ENCODE data around the genes MTFR1L and CRYBG2.

- PRO-cap = bidirectional peak, plus-strand start at chr1:25820049, minus-strand start at chr1:25819881; bidirectional peak, plus-strand start at chr1:25820219, minus-strand start at chr1:25820238; unidirectional peak, minus-strand start at chr1:25820392
- RAMPAGE, long total RNA = start-site peak on the plus strand at chr1:25819929-25820013, 238 and 73 reads in 2 replicates
Measured at GRCh38 chr1:25819493-25820524, at the start of gene MTFR1L. MTFR1L (plus strand) TSS chr1:25819954.

GRCh38 chr1:25820525-25821442 is 1.0 kb downstream of the MTFR1L start:
- PRO-cap = no peak
- RAMPAGE, long total RNA = no peak

- PRO-cap = no peak
- RAMPAGE, long total RNA = no peak
Measured at GRCh38 chr1:25858345-25858923, 823 bp downstream of the AUNIP start.

DNA sequence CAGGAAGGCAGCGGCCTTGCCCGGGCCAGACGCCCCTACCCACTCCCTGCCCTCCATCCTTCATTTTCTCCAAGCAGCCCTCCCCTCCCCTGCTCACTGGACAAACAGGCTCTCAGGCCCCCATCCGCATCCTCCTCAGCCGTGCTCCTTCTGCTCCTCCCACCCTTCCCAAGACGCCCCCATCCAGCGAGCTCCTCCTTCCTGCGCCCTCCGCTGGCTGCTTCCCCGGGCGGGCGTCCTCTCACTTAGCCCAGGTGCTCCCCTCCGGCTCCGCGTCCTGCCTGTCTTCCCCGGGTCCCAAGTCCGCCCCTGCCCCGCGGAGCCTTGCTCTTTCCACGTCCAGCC is 478 bp downstream of the PAQR7 start:
- PRO-cap = bidirectional peak, plus-strand start at position 244 of the sequence, minus-strand start at position 152 of the sequence
- RAMPAGE, long total RNA = no peak

DNA sequence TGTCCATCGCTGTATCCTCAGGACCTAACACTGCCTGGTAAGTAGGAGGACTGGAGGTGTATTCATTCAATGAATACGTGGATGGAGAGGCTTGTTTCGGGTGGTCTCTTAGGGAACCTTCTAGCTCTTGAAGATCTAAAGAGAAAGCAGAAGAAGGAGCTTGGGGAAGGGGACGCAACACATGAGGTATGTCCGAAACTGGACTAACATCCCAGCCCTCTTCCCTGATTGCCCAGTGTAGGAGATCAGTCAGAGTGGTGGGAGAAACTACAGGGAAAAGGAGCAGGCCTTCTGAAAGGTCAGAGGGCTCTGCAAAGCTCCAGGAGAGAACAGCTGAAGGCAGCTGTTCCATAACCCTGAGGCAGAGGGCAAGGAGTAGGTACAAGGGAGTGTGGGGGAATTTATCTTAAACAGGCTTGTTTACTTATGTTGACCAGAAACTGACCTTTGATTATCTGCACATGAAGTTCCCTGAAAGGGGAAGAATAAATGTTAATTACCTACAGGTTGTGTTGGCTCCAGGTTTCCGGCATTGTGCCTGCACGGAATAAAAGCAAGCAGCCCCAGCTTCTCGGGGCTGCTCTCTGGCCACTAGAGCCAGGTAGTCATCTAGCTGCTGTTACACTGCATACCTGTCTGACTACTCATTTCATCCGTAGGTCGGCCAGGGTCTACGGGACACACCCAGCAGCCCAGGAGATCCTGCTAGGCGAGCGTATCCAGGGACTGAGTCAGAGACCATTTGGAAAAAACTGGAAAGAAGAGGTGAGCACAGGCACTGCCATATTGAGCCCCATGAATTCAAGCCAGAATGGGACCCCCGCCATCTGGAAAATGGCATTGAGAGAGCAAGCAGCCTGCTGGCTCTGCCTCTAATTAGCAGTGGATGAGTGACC is 14.8 kb upstream of the PAQR7 start:
- PRO-cap = no peak
- RAMPAGE, long total RNA = no peak

DNA sequence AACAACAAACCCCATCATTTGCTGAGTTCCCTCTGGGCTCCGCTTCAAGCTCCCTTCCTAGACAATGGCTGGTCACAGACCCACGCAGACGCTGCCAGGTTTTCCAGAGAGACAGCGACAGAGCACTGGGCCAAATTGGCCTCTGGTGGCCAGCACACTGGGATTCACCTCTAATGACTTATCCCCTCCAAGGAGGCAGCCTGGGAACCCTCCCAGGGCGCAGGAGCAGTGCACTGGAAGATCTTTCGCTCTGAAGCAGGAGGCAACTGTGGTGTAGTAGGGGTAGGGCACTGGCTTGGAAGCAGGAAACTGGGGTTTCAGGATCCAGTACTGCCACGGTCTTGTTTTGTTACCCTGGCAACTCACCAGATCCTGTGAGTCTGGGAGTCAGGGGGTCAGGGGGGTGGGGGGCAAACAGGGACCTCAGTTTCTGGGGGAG is 21.0 kb upstream of the STMN1 start:
- PRO-cap = bidirectional peak, plus-strand start outside the sequence, minus-strand start at position 270 of the sequence
- RAMPAGE, long total RNA = no peak

DNA sequence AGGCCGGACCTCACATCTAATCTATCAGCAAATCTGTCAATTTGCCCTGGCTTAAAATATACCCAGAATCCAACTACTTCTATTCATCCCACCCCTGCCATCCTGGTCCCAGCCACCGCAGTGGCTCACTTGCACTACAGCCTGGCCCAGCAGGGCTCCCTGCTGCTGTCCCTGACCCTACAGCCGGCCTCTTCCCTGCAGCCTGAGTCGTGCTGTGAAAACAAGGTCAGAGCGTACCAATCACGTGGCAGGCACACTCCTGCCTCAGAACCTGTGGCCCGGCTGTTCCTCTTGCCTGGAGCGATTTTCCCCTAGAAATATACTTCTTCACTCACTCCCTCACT is 3.0 kb upstream of the EXTL1 start:
- PRO-cap = no peak
- RAMPAGE, long total RNA = no peak

DNA sequence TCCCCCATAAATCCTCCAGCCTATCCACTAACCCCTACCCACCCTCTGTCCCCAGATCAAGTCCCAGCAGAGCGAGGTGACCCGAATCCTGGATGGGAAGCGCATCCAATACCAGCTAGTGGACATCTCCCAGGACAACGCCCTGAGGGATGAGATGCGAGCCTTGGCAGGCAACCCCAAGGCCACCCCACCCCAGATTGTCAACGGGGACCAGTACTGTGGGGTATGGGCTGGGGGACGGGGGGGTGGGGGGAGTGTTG is 754 bp downstream of the SH3BGRL3 start:
- PRO-cap = no peak
- RAMPAGE, long total RNA = no peak

- PRO-cap = bidirectional peak, plus-strand start at chr1:26336114, minus-strand start at chr1:26336170; bidirectional peak, plus-strand start at chr1:26336895, minus-strand start at chr1:26336390
- RAMPAGE, long total RNA = no peak
Measured at GRCh38 chr1:26335900-26337035, 17.7 kb downstream of the CRYBG2 start.

GRCh38 chr1:26353938-26354600 is at the start of gene CRYBG2:
CRYBG2 (minus strand) TSS chr1:26354130.
- PRO-cap = no peak
- RAMPAGE, long total RNA = no peak

GRCh38 chr1:26468632-26469822 is 3.2 kb upstream of the HMGN2 start:
- PRO-cap = no peak
- RAMPAGE, long total RNA = no peak

DNA sequence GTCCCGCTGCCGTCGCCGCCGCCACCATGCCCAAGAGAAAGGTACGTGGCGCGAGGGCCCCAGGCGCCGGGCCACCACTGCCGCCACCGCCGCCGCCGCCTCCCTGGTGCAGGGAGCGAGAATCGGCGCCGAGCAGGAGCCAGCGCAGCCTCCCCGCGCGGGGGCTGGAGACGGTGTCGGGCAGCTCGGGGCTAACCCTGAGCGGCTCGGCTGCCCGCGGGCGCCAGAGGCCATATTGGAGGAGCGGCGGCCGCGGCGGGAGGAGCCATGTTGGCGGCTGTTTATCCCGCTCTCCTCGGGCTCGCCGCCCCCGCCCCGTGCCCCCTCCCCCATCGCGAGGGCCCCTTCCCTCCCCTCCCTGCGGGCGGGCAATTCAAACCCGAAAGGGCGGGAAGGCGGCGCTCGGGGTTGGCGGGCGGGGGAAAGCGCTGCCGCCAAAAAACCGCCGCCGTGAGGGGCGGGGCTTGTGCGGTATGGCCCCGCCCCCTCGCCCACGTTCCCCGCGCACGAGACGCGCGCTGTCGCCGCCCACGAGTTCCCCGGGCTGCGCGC is 423 bp downstream of the HMGN2 start:
- PRO-cap = bidirectional peak, plus-strand start outside the sequence, minus-strand start at position 285 of the sequence; bidirectional peak, plus-strand start outside the sequence, minus-strand start at position 442 of the sequence
- RAMPAGE, long total RNA = no peak

DNA sequence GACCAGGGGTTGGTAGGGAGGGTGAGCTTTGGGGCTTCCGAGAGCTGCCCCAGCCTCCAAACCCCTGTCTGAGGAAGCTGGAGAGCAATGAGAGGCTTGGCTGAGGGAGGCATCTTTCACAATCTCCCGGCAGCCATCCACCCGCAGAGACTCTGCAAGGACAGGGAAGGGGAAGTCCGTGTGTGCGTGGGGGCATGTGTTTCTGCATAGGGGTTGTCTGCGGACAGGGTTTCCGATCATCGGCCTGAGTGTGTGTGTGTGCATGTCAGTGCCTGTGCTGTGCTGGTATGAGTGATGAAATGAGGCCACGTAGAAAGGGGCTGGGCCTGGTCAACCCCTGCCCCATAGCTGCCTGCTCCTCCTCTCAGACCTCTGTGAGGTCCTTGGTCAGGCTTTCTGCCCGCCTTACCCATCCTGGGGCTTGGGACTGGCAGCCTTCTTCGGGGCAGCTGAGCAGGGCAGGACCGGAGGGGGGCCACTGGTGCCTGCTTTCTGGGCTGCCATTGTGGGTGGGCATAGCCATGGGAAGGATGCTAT is 12.7 kb downstream of the RPS6KA1 start:
- PRO-cap = no peak
- RAMPAGE, long total RNA = no peak

DNA sequence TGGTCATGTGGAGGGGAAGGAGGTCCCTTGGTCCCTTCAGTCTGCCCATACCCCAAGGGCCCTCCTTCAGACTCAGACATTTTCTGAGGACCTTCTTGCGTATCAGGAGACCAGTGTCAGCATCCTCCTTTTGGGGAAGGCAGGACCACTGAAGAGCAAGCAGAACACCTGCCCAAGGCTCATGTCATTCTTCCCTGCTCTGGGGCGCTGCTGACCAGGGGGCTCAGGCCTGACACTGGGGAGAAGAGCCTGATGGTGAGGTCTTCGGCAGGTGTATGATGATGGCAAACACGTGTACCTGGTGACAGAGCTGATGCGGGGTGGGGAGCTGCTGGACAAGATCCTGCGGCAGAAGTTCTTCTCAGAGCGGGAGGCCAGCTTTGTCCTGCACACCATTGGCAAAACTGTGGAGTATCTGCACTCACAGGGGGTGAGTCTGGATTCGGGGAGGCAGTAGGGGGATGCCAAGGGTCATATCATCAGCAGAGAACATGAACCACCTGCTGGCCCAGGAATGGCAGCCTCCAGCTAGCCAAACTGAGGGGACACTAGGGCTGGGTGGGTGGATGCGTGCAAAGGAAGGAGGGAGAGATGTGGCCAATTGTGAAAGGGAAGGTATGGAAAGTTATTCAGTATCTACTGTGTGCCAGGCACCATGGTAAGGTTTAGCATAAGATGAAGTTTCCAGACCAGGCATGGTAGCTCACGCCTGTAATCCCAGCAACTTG is 31.8 kb downstream of the RPS6KA1 start:
- PRO-cap = no peak
- RAMPAGE, long total RNA = no peak

- PRO-cap = no peak
- RAMPAGE, long total RNA = no peak
Measured at GRCh38 chr1:26564651-26565417, 35.3 kb downstream of the RPS6KA1 start.

GRCh38 chr1:26694914-26695345 is 885 bp upstream of the ARID1A start:
- PRO-cap = bidirectional peak, plus-strand start at chr1:26695293, minus-strand start at chr1:26695229
- RAMPAGE, long total RNA = no peak

DNA sequence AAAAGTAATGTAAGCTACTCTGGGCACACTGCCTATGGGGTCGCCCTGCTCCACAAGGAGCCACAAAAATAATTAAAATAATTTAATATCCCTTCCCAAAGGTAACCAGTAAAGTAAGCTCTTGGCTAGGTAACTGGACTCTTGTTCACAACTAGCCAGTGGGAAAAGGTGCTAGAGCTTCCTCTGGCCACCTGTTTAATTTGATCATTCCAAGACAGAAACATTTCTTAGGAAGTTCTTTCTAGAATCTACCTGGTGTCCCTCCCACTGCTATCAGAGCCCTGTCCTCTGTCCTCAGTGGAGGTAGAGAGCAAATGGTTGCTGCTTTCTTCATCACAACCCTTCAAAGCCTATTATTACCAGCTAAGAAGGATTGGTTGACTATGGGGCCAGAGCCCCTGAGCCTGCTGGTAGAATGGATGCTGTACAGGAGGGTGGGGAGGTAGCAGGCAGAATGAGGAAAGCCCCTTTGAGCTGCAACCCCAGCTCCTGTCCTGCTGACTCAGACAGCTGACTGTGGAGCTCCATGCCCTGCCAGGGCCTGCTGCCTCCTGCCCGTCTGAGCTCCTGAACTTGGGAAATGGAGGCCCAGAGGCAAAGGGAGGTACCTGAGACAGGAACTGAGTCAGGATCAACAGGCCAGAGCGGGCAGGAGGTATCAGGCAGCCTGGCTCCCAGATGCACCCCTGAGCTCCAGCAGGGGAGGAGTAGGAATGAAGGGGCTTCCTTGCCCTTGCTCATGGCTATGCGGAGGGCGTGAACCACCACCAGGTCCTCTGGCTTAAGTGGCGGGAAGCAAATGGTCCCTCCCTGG is 4.2 kb upstream of the SFN start:
- PRO-cap = no peak
- RAMPAGE, long total RNA = no peak

DNA sequence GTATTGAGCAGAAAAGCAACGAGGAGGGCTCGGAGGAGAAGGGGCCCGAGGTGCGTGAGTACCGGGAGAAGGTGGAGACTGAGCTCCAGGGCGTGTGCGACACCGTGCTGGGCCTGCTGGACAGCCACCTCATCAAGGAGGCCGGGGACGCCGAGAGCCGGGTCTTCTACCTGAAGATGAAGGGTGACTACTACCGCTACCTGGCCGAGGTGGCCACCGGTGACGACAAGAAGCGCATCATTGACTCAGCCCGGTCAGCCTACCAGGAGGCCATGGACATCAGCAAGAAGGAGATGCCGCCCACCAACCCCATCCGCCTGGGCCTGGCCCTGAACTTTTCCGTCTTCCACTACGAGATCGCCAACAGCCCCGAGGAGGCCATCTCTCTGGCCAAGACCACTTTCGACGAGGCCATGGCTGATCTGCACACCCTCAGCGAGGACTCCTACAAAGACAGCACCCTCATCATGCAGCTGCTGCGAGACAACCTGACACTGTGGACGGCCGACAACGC is 511 bp downstream of the SFN start:
- PRO-cap = no peak
- RAMPAGE, long total RNA = no peak

- PRO-cap = no peak
- RAMPAGE, long total RNA = no peak
Measured at GRCh38 chr1:26915120-26915878, 1.5 kb upstream of the NR0B2 start.

GRCh38 chr1:26995939-26996802 is 2.7 kb downstream of the TRNP1 start:
- PRO-cap = bidirectional peak, plus-strand start at chr1:26996348, minus-strand start at chr1:26996219
- RAMPAGE, long total RNA = no peak

Measured in GM23338 (cell line).